ENCODE results near the genes TAFA1 and MITF.

DNA sequence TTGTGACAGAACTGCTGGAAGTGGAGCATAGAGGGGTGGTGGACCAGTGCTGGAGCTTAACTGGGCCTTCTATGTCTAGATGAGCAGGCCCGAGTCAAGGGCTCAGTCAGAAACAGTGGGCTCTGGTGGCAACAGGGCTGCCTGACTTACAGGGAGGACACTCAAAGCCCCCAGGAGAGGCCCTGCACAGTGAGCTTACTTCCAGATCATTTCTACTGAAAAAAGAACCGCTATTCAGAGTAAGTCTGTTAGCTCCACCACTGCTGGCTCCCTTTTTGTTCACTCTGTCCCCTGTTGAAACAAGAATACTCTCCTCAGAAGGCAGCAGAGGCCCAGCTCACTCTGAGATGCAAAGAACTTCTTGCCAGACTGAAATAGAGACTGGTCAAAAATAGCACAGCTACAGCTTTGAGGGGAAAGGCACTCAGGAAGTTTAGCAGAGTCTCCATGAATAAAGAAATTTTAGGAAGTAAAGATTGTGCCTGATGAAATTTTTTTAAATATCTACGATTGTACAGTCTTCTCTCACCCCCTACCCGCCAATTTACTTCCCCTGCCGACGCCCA lies 46.8 kb downstream of the LRIG1 start:
- PRO-cap, result no peak

GRCh38 chr3:66480514-66481403 lies 20.1 kb downstream of the LRIG1 start:
- PRO-cap, result no peak

DNA sequence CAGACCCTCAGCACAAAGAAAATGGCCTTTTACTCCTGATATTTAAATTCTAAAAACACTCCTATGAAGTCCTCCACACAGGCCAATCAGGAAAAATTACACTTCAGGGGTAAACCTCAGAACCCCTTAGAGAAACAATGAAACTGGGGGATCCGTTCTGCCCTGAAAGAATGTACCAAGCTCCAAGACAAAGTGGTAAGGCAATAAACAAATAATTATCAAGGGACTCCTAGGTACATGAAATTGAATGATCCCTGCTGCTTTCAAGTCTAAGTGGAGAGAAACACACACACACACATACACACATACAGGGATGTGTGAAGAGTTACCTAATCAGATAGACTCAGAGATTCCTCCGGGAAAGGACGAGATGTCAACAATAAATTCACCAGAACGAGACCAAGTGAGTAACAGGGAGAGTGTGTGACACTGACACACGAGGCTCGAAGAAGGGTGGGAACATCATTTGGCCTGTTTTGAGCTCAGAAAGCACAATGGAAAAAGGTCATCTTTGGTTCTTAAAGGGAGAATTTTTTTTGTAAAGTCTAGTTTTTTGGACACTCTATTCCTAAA lies 13.4 kb downstream of the LRIG1 start:
- PRO-cap, result no peak

- PRO-cap, result no peak
Measured at GRCh38 chr3:66537831-66538051, 36.9 kb upstream of the LRIG1 start.

- PRO-cap, result no peak
Measured at GRCh38 chr3:66798009-66798601, 200.0 kb upstream of the KBTBD8 start.

- PRO-cap, result no peak
Measured at GRCh38 chr3:66809656-66810106, 188.4 kb upstream of the KBTBD8 start.

- PRO-cap, result no peak
Measured at GRCh38 chr3:66972225-66972532, 25.9 kb upstream of the KBTBD8 start.

GRCh38 chr3:68003981-68004643 lies at the start of gene TAFA1:
TSS of gene TAFA1 (plus strand) at chr3:68004247.
- PRO-cap, result no peak

- PRO-cap, result no peak
Measured at GRCh38 chr3:68052566-68053019, 48.5 kb downstream of the TAFA1 start.

- PRO-cap, result no peak
Measured at GRCh38 chr3:69089949-69090461, 5.3 kb downstream of the ARL6IP5 start.

DNA sequence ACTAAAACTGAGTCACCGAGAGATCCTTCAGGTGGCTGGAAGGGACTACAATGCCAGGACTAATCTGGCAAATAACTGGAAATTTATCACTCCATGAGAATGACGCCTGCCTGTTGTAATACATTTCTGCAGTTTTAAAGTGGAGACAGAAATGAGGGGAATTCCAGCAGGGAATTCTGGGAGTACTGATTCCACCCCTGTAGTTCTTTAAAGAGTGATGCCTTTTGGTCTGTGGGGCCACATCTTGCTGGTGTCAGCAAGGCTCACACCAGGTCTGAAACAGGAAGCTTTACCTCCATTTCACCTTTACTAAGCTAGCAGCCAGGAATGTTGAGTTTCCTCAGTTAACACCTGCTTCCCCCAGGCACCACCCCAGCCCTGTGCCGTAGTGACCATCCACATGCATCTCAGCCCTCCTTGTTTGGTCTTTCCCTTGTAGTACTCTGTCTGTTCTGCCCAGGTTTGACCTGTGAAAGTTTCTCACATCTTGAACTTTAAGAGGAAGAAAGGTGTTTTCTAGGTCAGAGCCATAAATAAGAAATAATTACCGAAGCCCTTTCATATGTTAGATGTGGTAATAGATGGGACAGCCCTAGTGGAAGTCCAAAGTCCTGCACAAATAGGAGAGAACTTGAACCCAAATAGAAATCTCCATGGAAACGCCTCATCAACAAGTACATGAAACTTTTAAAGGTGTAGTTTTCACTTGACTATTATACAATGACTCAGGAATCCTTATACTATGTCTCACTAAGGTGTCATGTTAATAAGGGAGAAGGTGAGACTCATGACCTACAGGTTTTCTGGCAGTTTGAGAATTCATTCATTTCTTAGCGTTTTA lies 56.8 kb upstream of the LMOD3 start:
- PRO-cap, result no peak

GRCh38 chr3:69201611-69202102 lies 79.3 kb upstream of the LMOD3 start:
- PRO-cap, result bidirectional peak, plus-strand start at chr3:69201899, minus-strand start at chr3:69201801

DNA sequence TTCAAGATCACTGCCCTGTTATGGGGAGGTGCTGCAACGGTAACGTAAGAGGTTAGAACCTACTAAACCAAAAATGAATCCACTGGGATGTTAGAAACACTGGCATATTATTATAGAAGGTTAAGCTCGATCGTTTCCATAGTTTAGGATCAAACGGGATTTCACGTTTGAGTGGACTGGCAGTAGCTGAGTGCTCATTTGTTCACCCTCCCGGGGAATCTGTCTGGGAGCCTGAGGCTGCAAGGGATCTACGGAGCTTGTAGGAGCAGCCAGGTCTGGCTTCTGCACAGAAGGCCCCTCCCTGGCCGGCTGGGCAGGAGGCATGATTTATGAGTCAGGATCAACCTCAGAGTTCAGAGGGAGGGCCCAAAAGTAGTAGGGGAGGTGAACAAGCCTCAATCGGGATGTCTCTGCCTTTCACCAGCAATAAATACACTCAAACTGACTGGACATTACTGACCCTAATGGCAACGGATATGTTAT lies 109.4 kb upstream of the LMOD3 start:
- PRO-cap, result no peak

DNA sequence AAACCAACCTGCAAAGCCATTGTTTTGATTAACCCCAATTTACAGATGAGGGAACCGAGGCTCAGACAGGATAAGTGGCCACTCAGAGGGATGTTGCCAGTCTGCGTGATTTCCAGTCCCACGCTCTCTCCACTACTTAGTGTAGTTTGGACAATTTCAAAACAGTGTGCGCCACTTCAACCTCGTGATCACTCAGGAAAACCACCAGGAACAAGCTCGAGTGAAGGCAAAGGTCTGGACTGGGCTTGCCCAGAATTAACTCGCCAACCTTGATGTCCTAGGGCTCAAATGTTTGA lies 124.2 kb upstream of the LMOD3 start:
- PRO-cap, result no peak

DNA sequence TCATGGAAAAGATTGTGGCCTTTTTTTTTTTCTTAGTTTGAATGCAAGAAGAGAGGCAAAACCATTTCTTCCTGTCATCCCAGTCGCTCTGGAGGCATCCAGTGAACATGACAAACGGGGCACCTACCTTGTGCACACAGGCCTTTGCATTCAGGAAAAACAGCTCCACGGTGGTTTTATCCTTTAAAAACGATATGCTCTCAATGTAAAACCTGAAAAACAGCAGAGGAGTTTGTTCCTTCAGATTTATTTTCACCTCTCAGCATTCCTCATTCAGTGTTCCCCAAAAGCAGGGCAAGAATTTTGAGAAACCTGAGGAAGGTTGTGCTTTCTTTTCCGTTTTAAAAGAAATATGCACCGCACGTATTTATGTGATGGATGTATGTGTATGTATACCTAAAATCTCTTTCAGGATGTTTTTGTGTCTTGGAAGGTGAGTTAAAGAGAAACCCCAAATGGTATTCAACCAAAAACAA lies 98.2 kb downstream of the FRMD4B start:
- PRO-cap, result no peak

DNA sequence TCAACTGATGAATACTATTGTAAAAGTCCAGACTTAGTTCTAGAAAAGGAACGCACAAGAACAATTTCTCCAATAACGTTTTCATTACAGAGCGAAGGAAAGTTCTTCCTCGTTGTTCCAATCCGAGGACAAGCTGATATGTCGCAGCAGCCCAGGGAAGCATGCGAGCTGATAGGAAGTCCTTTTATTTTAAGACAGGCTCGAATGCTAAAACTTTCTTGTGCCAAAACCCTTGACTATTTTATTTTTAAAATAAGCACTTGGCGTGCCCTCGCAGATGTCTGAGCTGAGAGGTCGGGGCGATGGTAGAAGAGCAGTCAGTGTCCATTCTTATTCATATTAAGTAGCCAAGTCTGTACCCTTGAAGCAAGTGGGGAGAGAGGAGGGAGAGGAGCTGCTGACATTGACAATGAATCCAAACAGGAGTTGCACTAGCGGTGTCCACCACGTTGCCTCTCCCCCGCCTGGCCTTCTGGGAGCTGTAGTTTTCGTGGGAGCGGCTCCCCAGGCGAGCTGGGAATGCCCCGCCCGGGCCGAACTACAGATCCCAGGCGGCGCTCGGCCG lies 338 bp upstream of the MITF start:
- PRO-cap, result unidirectional peak, minus-strand start at position 135 of the sequence; bidirectional peak, plus-strand start outside the sequence, minus-strand start at position 411 of the sequence

DNA sequence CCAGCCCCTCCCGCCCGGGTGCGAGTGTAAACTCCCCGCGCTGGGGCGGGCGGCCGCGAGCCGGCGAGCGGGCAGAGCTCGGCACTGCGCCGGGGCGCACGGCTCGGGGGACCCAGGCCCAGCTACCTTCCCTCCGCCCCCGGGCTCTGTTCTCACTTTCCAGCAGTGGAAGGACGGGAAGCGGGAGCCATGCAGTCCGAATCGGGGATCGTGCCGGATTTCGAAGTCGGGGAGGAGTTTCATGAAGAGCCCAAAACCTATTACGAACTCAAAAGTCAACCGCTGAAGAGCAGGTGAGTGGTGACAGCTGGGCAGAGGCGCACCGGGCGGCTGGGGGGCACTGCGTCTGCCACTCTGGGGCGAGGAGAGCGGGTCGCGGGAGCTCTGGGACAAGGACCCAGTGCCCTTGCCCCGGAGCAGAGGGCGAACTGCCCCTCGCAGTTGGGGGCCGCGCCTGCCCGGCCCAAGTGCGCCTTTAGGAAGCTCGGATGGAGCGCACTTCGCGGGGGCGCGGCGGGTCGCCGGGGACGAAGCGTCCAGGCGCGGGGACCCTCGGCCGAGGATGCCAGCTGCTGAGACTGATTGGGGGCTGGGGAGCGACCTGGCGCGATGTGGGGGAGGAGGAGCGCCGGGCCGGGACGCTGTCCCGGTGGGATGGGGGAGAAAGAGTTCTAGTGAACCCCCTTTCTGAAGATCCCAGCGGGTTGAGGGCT lies at the start of gene MITF:
Gene MITF, plus strand, starts transcription at position 56 of the 713 bp plus-strand sequence.
- PRO-cap, result bidirectional peak, plus-strand start at position 74 of the sequence, minus-strand start outside the sequence

DNA sequence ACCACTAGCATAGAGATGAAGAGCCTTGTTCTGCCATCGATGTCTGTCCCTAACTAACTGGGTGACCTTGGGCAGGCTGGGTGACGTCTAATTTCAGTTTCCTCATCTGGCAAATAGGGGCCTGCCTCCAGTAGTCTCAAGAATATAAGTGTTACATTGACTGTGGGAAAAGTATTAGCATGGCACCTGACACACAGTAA lies 5.0 kb downstream of the MITF start:
- PRO-cap, result no peak

DNA sequence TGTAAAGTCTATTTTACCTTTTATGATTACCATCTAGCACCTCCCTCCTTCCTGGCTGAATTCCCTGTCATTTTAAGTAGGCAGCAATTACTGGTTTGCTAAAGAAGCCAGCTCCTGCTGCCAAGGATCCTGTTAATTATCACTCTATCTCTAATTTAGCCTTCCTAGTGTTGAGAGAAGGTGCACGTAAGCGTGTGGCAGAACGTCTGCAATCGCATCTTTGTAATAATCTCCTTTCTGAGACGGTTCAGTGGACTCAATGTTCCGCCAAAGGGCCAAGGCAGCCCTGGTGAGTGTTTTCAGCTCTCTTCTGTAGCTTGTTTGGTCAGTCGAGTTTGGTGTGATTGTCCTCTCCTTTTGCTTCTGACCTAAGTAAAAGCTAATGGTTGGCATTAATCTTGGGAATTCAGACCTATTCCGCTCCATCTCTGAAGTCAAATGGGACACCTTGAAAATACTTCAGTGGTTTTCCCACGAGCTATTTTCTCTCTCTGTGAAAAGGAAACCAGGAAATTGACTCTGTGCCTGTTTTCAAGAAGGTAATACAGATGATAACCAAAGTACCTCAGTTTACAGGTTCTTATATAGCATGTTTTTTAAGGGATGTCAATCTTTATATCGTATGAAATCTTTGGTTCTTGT lies 24.3 kb downstream of the MITF start:
- PRO-cap, result no peak

GRCh38 chr3:69784957-69785405 lies 45.7 kb downstream of the MITF start:
- PRO-cap, result no peak